Testis (tissue), 5 donors: ENCODE measurements around a stretch of chr17.

- PRO-cap, 3 experiments, result no peak in any of the 3 experiments
- RAMPAGE, long total RNA, 2 experiments, result no peak in any of the 2 experiments
- RRBS, result no CpG with 5 or more reads among the region's 20 CpGs
Observed at GRCh38 chr17:17385181-17386074, 82.3 kb downstream of the NT5M start.

- PRO-cap, 3 experiments, result no peak in any of the 3 experiments
- RAMPAGE, long total RNA, 2 experiments, result no peak in any of the 2 experiments
- RRBS, result no CpG with 5 or more reads among the region's 11 CpGs
Observed at GRCh38 chr17:17492402-17493049, 3.7 kb downstream of the RASD1 start.

- PRO-cap, 3 experiments, result no peak in any of the 3 experiments
- RAMPAGE, long total RNA, 2 experiments, result no peak in any of the 2 experiments
- RRBS, result no CpG with 5 or more reads among the region's 11 CpGs
Observed at GRCh38 chr17:17560966-17561405, 30.5 kb downstream of the PEMT start.

DNA sequence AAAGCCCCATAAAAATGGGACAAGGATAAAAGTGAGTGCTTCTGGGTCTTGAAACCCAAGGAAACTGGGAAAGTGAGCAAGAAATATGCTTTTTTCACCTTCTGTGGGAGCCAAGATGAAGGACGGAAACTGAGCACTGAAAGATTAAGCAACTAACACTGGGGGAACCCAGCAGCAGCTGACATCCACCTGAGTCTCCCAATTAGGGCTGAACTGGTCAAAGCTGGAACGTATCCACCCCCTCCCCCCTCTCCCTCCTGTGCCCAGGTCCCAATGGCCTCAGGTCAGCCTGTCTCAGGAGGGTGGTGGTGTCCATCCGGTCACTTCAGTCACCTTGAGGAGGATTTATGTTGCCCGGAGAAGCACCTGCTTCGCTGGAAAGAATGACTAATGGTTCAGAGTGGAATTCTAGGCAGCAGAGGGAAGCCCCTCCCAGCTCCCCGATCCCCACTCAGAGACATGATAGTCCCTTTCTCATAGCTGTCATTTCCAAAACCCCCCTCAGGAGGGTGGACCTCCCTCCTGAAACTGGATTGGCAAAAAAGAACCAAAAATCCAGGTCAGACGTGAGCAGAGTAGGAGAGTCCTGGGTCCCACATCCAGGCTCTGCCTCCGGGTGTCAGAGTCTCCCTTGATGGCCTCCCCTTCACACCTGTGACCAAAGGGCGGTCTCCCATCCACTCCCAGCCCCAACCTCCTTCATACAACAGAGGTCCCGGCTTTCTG lies 9.9 kb downstream of the PEMT start:
- PRO-cap, 3 experiments, result no peak in any of the 3 experiments
- RAMPAGE, long total RNA, 2 experiments, result no peak in any of the 2 experiments
- RRBS, result 89% methylated on average over 2 of the region's 10 CpGs

DNA sequence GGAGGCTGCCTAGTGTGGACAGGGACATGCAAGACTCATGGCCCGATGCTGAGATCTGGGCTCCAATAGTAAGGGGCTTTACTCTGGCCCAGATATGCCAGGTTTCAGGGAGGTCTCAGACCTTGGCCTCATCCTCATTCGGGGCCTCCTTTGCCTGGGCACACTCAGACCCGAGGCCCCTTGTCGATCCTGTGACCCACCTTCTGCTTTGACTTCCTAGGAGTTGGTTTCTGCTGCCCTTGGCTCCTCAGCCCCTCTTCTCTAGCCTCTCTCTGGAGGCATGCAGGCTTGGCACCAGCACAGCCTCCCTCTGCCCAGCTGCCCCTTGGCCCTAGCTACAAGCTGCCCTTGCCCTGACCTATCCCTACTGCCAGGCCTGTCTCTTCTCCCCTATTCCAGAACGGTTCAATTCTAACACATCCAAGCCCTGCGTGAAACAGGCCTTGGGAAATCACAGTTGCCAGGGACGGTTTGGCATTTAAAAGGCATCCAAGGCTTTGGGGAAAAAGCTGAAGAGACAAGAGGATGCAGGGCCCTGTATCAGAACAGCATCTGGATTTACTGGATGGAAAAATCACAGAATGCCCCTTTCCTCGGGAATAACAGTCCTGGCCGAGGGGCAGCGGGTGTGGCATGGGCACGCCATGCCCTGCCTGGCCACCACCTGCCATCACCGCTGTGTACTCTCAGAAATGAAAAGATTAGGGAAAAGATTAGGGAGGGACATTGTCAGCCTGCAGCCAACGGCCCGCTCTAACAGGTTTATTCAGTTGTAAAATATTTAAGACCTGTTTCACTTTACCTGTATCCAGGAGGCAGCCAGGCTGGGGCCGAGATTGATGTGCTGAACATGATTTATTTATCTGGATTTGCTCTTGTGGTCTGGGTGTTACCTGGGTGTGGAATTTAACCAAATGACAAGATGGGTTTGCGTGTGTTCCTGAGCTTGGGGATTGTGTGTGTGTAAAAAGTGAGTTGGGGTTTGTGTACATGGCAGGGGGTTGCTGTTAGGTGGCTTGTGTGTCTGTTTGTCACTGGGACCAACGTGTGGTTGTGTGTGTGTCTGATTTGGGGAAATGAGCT lies 15.8 kb downstream of the RAI1 start:
- PRO-cap, 3 experiments, result no peak in any of the 3 experiments
- RAMPAGE, long total RNA, 2 experiments, result no peak in any of the 2 experiments
- RRBS, result no CpG with 5 or more reads among the region's 17 CpGs

DNA sequence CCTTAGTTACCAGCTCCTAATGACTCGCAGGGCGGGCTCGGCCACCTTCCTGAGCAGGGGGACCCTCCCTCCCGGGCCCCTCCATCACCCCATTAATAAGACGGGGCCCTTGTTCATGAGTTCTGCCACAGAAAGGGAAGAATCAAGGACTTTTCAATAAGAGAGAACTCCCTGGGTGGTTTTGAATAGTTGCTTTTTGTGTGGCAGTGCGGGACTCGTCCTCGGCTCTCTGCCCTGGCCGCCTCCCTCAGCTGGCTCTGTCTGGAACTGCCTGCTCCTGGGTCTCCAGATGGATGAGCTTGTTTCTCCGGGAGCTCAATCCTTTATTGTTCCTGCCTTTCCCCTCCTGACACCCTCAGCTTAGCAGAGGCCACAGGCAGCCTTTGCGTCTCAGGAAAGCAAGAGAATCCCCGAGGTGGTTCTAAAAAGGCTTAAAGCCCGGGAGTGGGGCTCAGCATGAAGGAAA lies 60.1 kb downstream of the RAI1 start:
- PRO-cap, 3 experiments, result peak in 2 of 3 experiments; most common plus-strand start position 288 of the sequence (in 1); most common minus-strand start position 259 of the sequence (in 2)
- RAMPAGE, long total RNA, 2 experiments, result no peak in any of the 2 experiments
- RRBS, result no CpG with 5 or more reads among the region's 13 CpGs

GRCh38 chr17:17781768-17782634 lies 54.8 kb downstream of the SREBF1 start:
- PRO-cap, 3 experiments, result peak in 2 of 3 experiments; most common plus-strand start chr17:17782305 (in 1); most common minus-strand start chr17:17782019 (in 1)
- RAMPAGE, long total RNA, 2 experiments, result no peak in any of the 2 experiments
- RRBS, result 2% methylated on average over 43 of the region's 90 CpGs

DNA sequence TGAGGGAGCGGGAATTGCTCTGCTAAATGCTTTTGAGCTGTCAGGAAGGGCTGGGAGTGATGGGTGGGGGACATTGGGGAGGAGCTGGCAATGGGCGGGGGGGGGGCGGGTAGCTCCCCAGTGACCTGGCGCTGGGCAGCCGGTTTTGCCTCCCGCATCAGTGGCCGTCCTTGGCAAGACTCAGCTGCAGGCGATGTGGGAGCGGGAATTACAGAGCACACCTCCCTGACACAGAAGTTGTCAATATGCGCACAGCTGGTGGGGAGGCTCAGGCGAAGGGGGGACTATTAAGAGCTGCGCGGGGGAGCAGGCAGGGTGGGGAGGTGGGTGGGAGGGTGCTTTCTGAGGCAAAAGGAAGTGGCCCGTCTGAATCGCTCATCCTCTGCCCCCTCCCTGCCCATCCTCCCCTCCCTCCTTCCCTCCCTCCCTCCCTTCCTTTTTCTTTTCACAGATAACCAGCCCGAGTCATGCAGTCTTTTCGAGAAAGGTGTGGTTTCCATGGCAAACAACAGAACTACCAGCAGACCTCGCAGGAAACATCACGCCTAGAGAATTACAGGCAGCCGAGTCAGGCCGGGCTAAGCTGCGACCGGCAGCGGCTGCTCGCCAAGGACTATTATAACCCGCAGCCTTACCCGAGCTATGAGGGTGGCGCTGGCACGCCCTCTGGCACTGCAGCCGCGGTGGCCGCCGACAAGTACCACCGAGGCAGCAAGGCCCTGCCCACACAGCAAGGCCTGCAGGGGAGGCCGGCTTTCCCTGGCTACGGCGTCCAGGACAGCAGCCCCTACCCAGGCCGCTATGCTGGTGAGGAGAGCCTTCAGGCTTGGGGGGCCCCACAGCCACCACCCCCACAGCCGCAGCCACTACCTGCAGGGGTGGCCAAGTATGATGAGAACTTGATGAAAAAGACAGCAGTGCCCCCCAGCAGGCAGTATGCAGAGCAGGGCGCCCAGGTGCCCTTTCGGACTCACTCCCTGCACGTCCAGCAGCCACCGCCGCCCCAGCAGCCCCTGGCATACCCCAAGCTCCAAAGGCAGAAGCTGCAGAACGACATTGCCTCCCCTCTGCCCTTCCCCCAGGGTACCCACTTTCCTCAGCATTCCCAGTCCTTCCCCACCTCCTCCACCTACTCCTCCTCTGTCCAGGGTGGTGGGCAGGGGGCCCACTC lies 43.9 kb downstream of the SREBF1 start:
- PRO-cap, 3 experiments, result no peak in any of the 3 experiments
- RAMPAGE, long total RNA, 2 experiments, result no peak in any of the 2 experiments
- RRBS, result no CpG with 5 or more reads among the region's 45 CpGs

GRCh38 chr17:17806541-17807138 lies 30.1 kb downstream of the SREBF1 start:
- PRO-cap, 3 experiments, result no peak in any of the 3 experiments
- RAMPAGE, long total RNA, 2 experiments, result no peak in any of the 2 experiments
- RRBS, result no CpG with 5 or more reads among the region's 9 CpGs

DNA sequence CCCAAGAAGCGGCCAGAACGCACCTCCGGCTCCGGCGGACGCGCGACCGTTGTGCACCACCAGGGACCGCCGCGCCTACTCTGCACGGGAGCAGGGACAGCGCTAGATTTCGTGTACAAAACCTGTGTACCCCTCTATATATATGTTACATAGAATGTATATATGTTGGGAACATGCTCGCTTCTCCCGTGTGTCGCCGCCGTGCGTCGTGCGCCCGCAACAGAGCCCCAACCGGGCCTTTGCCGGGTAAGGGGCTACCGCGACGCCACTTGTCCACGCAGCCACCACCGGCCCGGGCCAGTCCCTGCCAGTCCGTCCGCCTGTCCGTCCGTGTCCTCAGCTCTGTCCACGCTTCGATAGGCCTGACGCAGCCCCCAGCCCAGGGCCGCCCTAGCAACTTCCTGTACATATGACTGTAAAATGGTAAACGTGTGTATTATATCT lies 26.0 kb downstream of the SREBF1 start:
- PRO-cap, 3 experiments, result no peak in any of the 3 experiments
- RAMPAGE, long total RNA, 2 experiments, result no peak in any of the 2 experiments
- RRBS, result 22% methylated on average over 6 of the region's 41 CpGs

DNA sequence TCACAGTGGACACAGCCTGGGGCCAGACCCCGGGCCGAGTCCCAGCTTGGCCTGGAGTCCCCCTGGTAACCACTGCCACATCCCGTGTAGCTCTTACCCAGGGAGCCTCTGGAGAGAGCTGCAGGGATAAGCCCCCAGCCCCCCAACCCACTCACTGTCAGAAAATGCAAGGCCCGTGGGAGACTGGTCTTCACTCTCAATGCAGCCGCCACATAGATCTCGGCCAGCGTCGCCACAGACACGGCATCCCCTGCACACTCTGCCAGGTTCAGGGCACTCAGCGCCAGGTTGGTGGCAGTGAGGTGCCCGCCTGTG lies 20.8 kb downstream of the SREBF1 start:
- PRO-cap, 3 experiments, result no peak in any of the 3 experiments
- RAMPAGE, long total RNA, 2 experiments, result start-site peak on the minus strand in 1 of 2 experiments, centred at position 184 of the sequence, 26 reads per replicate
- RRBS, result no CpG with 5 or more reads among the region's 11 CpGs

DNA sequence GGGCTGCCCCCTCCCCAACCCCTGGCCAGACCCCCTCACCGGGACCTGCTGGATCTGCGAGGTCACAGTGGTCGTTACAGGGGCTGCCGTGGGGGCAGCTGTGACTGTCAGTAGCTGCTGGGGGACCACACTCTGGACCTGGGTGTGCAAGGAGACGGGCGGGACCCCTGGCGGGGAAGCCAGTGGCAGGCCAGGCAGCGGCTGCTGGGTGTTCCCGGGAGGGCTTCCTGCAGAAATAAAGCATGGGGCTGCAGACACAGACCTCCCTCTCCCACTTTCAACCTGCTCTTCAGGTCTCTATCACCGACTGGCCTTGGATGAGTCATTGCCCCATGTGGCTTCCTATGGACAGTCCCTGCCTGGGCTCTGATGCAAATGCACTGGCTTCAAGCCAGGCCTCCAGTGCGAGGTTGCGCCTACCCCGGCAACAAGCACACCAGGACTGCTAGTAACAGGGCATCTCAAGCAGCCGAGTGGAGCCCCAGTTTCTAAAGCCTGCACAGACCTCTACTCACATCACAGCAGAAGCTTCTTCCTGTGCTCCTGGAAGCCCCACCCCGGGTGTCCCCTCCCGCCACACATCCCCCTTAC lies 17.2 kb downstream of the SREBF1 start:
- PRO-cap, 3 experiments, result no peak in any of the 3 experiments
- RAMPAGE, long total RNA, 2 experiments, result start-site peak on the minus strand in 1 of 2 experiments, centred at position 113 of the sequence, 28 reads per replicate
- RRBS, result no CpG with 5 or more reads among the region's 16 CpGs

DNA sequence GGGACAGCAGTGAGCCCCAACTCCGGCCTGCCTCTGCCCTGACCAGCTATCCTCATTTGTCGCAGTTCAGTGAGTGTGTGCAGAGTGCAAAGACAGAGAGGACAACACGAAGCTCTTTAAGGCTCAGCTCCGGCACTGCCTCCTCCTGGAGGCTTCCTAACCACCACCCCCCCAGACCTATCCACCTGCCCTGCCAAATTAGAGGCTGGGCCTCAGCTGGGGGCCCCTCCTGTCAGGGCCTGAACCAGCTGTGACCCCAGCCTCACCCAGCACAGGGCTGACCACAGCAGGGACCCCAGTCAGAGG lies 9.0 kb downstream of the SREBF1 start:
- PRO-cap, 3 experiments, result no peak in any of the 3 experiments
- RAMPAGE, long total RNA, 2 experiments, result no peak in any of the 2 experiments
- RRBS, result 94% methylated on average over 2 of the region's 4 CpGs

- PRO-cap, 3 experiments, result peak in 3 of 3 experiments; most common plus-strand start chr17:17838221 (in 1); most common minus-strand start chr17:17838493 (in 2)
- RAMPAGE, long total RNA, 2 experiments, result no peak in any of the 2 experiments
- RRBS, result no CpG with 5 or more reads among the region's 10 CpGs
Observed at GRCh38 chr17:17837822-17838884, 1.4 kb upstream of the SREBF1 start.

- PRO-cap, 3 experiments, result peak in 3 of 3 experiments; most common minus-strand start chr17:17840145 (in 3)
- RAMPAGE, long total RNA, 2 experiments, result no peak in any of the 2 experiments
- RRBS, result 4% methylated on average over 19 of the region's 35 CpGs
Observed at GRCh38 chr17:17839769-17840236, 3.0 kb upstream of the SREBF1 start.

GRCh38 chr17:17849545-17850690 lies 13.1 kb upstream of the SREBF1 start:
- PRO-cap, 3 experiments, result peak in 3 of 3 experiments; most common minus-strand start chr17:17850218 (in 3)
- RAMPAGE, long total RNA, 2 experiments, result no peak in any of the 2 experiments
- RRBS, result no CpG with 5 or more reads among the region's 5 CpGs

GRCh38 chr17:17876879-17877477 lies 40.2 kb upstream of the SREBF1 start:
- PRO-cap, 3 experiments, result no peak in any of the 3 experiments
- RAMPAGE, long total RNA, 2 experiments, result no peak in any of the 2 experiments
- RRBS, result no CpG with 5 or more reads among the region's 6 CpGs

DNA sequence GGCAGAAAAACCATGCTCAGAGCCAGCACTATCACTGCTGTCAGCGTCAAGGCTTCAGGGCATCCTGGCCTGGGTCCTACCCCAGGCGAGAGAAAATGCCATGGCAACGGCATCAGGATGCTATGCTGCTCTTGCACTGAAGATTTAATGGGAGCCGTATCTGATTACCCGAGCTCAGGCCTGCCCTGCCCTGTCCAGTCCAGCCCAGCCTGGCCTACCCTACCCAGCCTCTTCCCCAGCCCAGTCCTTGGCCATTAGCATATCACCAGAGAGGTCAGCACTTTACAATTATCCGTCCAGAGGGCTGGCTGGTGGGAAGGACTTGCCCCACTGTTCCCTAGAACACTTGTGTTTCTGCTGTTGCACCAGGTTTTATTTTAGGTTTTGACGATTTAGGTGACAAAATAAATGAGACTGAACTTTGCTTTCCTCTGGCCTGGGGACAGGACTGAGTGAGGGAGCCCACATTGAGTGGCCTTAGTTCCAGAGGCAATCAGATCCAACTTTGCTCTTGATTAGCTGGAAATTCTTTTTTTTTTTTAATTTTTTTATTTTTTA lies 61.0 kb downstream of the TOM1L2 start:
- PRO-cap, 3 experiments, result no peak in any of the 3 experiments
- RAMPAGE, long total RNA, 2 experiments, result no peak in any of the 2 experiments
- RRBS, result no CpG with 5 or more reads among the region's 7 CpGs

DNA sequence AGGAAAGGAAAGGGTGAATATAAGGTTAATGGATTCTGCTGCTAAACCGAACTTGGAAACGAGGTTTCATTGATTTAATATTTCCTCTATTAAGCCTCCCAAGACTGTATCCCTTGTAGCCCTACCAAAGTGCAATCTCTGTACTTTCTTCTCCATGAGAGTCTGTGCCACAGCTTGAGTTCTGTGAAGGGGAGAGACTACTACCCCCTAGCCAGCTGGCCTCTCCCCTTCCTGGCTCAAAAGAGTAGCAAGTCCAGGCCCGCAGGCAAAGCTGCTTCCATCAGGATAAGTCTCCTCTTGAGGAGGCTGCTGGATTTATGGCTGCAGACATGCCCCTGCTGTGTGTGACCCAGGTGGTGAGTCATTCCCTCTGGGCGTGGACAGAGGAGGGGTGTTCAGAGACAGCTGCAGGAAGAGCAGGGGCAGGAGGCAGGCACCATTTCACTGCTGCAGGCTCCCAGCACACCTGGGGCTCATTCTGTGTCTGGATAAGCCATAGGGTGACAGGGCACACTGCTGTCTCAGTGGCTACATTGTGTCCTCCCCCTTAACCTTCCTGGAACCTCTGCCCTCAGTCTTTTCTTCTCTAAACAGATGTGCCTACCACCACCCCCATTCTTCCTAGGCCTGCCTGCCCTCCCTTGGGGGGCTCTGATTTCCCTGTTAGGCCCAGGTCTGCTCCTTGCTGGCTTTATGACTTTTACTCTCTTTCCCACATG lies 58.3 kb downstream of the TOM1L2 start:
- PRO-cap, 3 experiments, result no peak in any of the 3 experiments
- RAMPAGE, long total RNA, 2 experiments, result no peak in any of the 2 experiments
- RRBS, result no CpG with 5 or more reads among the region's 4 CpGs

DNA sequence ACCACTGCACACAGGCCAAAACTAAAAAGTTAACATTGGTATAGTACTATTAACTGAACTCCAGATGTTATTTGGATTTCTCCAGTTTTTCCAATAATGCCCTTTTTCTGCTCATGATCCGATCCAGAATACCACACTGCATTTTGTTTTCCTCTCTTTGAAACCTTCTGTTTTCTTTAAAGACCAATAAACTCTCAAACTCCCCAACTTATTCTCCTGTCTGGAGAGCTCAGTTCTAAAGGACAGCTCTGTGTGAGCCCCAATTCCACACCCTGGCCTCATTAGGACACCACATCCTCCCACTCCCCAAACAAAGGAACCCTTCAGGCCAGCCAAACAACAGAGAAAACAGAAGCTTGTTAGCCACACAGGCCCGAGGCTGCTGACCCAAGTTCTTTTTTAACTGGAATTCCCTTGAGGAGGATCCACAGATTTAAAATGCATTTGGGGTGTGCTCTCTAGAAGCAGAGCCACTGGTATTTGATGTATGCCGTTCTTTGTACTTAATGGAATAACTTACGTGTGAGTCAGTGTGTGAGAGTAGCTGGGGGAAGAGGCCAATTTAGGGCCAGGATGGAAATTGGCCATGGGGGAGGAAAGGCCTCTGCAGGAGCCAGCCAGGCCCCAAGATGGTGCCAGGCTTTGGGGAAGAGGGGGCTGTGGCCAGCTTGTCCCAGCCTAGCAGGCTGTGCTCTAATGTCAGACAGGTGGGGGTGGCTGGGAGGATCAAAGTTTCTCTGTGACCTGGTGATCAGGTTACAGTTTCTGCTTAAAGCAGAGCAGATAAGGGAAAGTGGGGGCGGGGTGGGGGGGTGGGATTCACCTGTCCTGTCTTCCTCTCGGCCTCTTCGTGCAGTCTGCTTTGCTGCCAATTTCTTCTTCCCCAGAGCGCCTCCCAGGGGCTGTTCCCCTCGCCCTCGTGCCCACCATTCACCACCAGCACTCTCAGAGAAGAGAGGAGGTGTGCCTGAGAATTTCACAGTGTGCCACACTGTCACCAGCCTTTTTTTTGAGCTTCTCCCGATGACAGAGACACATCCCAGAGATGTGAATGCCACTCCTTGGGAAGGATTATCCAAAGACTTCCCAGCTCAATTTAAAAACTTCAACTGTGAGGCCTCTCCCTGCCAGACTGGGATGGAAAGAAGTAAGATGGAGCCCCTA lies 50.9 kb downstream of the TOM1L2 start:
- PRO-cap, 3 experiments, result no peak in any of the 3 experiments
- RAMPAGE, long total RNA, 2 experiments, result no peak in any of the 2 experiments
- RRBS, result no CpG with 5 or more reads among the region's 11 CpGs